Measurements from ENCODE around the gene GSTO2.

GRCh38 chr10:102450287-102451274 is 762 bp downstream of the C10orf95 start:
- PRO-cap, 4 experiments, result peak in 4 of 4 experiments; most common plus-strand start chr10:102450674 (in 4); most common minus-strand start chr10:102450549 (in 1)
- RAMPAGE, long total RNA, 2 experiments, result no peak in any of the 2 experiments
- RRBS, result 1% methylated on average over 29 of the region's 120 CpGs

GRCh38 chr10:102596454-102596818 is 47.8 kb upstream of the TRIM8 start:
- PRO-cap, 4 experiments, result no peak in any of the 4 experiments
- RAMPAGE, long total RNA, 2 experiments, result no peak in any of the 2 experiments
- RRBS, result no CpG with 5 or more reads among the region's 4 CpGs

DNA sequence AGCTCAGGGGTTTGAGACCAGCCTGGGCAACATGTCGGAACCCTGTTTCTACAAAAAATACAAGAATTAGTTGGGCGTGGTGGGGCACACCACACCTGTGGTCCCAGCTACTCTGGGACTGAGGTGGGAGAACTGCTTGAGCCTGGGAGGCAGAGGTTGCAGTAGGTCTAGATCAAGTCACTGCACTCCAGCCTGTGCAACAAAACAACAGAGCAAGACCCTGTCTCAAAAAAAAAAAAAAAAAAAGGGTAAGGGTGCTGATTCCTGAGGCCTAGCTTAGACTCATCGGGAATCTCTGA is 14.6 kb downstream of the TRIM8 start:
- PRO-cap, 4 experiments, result no peak in any of the 4 experiments
- RAMPAGE, long total RNA, 2 experiments, result no peak in any of the 2 experiments
- RRBS, result no CpG with 5 or more reads among the region's 3 CpGs

DNA sequence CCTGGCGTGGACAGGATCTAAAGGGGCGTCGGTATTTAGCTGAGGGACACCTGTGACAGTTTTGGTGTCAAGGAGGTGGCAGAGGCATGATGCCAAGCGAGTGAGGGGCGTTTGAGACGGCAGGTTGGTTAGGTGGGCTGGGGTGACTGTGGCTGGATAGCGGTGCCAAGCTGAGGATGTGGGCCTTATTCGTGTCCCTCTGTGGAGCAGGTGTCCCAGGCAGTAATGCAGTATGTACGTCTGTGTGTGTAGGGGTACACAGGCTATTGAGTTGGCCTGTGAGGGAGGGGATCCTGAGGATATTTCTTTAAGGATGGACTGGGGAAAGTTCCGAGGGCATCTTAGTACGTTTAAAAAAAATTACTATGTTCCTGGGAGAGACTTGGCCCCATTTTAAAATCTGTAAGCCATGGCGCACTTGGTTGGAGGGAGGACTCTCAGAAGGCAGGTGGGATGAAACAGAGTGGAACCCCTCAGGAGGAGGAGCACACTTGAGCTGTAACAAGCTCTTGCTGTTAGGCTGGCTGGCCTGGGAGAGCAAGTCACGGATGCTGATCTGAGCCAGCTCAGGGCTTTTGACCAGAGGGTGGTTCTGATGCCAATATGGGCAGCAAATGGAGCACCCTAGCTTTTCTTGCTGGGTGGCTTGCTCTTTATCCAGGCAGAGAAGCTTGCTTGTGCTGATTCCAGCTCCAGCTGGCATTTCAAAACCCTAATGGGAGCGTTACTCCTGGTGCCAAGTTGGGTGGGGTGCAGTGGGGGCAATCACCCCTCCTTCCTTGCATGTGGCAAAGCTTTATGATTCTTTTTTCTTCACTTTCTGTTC is 727 bp downstream of the WBP1L start:
- PRO-cap, 4 experiments, result no peak in any of the 4 experiments
- RAMPAGE, long total RNA, 2 experiments, result no peak in any of the 2 experiments
- RRBS, result no CpG with 5 or more reads among the region's 14 CpGs

DNA sequence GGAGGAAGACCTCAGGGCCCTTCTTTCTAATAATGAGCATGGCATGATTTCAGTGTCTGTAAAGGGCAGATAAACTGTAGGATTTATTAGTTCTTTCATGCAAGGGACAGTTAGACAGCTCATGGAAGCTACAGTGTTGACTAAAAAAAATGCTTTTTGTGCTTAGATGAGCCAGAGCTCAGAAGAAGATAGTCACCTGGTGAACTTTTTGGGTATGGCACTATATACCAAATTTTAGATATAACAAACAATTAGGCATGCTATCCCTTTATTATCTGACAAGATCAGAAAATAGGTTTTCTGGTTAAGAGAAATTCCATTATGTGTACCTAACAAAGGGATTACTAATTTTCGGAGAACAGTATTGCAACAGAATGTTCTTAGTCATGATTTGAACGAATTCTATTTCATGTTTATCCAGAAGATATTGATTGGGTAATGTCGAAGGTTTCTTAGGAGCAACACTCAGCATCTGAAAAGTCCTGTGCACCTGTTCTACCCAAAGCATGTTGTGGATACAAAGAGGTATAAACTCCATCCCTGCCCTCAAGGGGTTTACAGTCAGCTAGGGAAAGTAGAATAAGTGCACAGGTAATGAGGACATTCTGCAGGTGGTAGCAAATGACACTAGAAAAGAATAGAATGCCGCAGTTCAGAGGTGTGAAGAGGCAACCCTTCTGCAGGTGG is 36.5 kb downstream of the WBP1L start:
- PRO-cap, 4 experiments, result no peak in any of the 4 experiments
- RAMPAGE, long total RNA, 2 experiments, result no peak in any of the 2 experiments
- RRBS, result no CpG with 5 or more reads among the region's 4 CpGs

DNA sequence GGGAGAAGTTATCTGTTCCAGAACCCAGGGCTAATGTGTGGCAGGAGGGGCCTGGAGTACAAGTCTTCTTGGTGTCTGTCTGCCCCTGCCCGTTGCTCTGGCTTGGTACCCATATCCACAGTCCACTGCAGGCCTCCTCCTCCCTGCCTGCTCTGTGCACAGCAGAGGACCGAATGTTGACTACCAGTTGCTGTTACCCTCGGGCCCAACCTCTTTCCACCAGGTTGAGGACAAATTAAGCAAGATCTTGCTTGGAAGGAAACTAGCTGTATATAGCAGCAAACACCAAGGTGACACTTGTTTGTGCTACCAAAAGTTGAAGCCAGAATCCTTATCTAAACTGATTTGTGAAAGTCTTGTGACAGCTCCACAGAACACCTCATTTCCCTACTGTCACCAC is 37.7 kb downstream of the WBP1L start:
- PRO-cap, 4 experiments, result no peak in any of the 4 experiments
- RAMPAGE, long total RNA, 2 experiments, result no peak in any of the 2 experiments
- RRBS, result no CpG with 5 or more reads among the region's 3 CpGs

GRCh38 chr10:103450778-103451896 is 1.0 kb downstream of the CALHM2 start:
- PRO-cap, 4 experiments, result peak in 4 of 4 experiments; most common plus-strand start chr10:103451249 (in 4); most common minus-strand start chr10:103451297 (in 3)
- RAMPAGE, long total RNA, 2 experiments, result start-site peak on the minus strand in 1 of 2 experiments, at chr10:103451237-103451642 at its widest, 38 to 75 reads per replicate
- RRBS, result 3% methylated on average over 4 of the region's 17 CpGs

DNA sequence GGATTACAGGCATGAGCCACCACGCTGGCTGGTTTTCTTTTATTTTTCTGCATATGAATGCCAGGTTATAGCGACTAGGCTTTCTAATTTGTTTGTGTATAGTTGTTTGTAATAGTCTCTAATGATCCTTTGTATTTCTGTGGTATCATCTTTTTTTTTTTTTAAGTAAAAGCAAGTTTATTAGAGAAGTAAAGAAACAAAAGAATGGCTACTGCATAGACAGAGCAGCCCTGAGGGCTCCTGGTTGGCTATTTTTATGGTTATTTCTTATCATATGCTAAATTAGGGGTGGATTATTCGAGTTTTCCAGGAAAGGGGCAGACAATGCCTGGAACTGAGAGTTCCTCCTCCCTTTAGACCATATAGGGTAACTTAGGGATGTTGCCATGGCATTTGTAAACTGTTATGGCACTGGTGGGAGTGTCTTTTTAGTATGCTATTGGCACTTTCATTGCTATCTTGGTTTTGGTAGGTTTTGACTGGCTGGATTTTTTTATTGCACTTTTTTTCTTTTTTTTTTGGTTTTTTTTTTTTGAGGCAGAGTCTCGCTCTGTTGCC is 33.4 kb downstream of the NEURL1 start:
- PRO-cap, 4 experiments, result peak in 1 of 4 experiments; most common minus-strand start position 258 of the sequence (in 1)
- RAMPAGE, long total RNA, 2 experiments, result no peak in any of the 2 experiments
- RRBS, result no CpG with 5 or more reads among the region's 4 CpGs

DNA sequence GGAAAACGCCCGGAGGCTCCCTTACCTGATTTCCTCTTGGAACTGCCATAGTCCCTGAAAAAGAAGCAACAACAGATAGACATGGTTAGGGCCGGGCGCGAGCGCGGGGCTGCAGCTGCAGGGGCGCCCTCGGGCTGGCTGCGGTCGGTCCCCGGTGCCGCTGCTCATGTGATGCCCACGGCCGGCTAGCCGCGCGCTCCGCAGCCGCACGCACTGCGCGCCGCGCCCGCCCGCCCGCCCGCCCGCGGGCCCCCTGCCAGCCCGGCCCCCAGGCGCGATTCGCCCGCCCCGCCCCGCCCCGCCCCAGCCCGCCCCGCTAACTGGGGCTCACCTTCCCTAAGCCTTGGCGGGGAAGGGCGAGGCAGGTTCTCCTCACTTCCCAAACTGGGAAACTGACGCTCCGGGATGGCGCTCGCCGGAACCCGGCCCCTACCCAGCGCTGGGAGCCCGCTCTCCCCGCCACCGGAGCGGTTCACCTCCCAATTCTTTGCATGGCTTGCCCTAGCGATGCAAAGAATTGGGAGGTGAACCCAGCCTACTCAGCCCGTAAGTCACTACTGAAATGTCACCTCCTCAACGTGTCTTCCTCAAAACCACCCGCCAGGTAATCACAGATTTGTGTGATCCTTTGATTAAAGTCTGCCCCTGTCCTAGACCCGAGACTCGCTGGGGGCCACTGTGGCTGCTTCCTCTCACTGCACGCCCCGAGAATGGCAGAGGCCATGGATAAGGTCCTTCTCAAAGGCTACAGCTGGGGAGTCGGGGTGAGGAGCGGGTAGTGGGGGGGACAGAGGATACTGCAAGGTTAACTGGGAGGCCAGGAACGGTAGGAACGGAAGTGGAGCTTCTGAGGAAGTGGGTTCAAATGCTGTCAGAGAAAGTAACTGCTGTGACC is 162.1 kb downstream of the SH3PXD2A start:
- PRO-cap, 4 experiments, result peak in 4 of 4 experiments; most common plus-strand start position 330 of the sequence (in 1); most common minus-strand start position 168 of the sequence (in 2)
- RAMPAGE, long total RNA, 2 experiments, result no peak in any of the 2 experiments
- RRBS, result 2% methylated on average over 25 of the region's 66 CpGs

DNA sequence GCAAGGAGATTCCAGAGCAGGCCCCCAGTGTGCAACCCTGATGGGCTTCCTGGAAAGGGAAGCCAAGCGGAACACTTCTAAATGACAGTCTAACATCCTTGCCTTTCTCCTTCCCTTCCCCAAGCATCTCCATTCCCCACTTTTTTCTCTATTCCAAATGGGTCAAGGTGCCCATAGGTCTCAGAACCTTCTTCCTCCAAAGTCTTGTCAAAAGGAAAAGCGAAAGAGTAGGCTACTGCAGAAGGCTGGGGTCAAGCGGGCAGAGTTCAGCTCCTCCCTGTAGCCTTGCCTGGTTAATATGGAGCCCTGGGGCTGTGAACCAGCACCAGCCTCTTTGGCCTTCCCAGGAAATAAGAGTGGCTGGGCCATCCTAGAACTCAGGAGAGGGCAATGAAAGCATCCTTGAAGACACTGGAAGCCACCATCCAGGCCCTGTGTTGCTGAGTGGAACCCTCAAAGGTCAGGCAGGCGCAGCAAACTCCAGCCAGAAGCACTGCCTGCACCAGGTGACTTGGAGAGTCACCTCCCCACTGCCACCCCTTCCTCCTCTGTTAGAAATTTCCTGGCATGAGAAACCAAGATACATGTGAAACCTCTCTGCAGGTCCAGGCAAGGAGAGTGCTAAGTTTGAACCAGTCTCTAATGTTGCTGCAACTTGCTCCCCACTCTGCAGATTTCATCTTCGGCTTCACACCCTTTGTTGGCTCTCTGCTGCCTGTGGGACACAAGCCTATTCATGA is 75.0 kb downstream of the SH3PXD2A start:
- PRO-cap, 4 experiments, result no peak in any of the 4 experiments
- RAMPAGE, long total RNA, 2 experiments, result no peak in any of the 2 experiments
- RRBS, result no CpG with 5 or more reads among the region's 5 CpGs

- PRO-cap, 4 experiments, result no peak in any of the 4 experiments
- RAMPAGE, long total RNA, 2 experiments, result no peak in any of the 2 experiments
- RRBS, result no CpG with 5 or more reads among the region's 9 CpGs
Measured at GRCh38 chr10:103881567-103882113, 26.3 kb upstream of the SH3PXD2A start.

DNA sequence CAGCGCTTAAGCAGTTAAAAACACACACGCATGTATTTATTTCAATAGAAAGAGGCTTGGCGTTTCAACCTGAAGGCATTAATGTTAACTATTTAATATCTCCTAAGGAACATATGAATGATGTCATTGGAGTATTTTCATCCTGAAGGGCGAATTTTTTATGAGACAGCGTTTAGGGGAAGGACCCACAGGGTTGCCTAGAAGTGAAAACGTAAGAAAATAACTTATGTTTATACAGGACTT is 1.5 kb downstream of the SLK start:
- PRO-cap, 4 experiments, result peak in 2 of 4 experiments; most common plus-strand start position 163 of the sequence (in 2); most common minus-strand start position 80 of the sequence (in 2)
- RAMPAGE, long total RNA, 2 experiments, result no peak in any of the 2 experiments
- RRBS, result no CpG with 5 or more reads among the region's 6 CpGs

DNA sequence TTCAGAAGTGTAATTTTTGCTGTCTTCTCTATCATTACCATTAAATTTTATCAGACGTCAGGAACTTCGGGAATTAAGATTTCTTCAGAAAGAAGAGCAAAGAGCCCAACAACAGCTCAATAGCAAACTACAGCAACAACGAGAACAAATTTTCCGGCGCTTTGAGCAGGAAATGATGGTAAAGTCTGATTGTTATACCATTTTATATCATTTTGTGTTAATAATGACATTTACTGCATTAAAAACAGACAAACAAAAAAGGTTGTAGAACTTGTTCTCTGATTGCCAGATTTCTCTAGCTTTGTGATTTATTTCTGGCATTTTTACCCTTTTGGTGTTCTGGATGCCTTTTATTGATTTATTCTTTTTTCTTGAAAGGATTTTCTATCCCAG is 38.9 kb downstream of the SLK start:
- PRO-cap, 4 experiments, result no peak in any of the 4 experiments
- RAMPAGE, long total RNA, 2 experiments, result start-site peak on the plus strand in 1 of 2 experiments, centred at position 125 of the sequence, 18 reads per replicate
- RRBS, result no CpG with 5 or more reads among the region's 5 CpGs

DNA sequence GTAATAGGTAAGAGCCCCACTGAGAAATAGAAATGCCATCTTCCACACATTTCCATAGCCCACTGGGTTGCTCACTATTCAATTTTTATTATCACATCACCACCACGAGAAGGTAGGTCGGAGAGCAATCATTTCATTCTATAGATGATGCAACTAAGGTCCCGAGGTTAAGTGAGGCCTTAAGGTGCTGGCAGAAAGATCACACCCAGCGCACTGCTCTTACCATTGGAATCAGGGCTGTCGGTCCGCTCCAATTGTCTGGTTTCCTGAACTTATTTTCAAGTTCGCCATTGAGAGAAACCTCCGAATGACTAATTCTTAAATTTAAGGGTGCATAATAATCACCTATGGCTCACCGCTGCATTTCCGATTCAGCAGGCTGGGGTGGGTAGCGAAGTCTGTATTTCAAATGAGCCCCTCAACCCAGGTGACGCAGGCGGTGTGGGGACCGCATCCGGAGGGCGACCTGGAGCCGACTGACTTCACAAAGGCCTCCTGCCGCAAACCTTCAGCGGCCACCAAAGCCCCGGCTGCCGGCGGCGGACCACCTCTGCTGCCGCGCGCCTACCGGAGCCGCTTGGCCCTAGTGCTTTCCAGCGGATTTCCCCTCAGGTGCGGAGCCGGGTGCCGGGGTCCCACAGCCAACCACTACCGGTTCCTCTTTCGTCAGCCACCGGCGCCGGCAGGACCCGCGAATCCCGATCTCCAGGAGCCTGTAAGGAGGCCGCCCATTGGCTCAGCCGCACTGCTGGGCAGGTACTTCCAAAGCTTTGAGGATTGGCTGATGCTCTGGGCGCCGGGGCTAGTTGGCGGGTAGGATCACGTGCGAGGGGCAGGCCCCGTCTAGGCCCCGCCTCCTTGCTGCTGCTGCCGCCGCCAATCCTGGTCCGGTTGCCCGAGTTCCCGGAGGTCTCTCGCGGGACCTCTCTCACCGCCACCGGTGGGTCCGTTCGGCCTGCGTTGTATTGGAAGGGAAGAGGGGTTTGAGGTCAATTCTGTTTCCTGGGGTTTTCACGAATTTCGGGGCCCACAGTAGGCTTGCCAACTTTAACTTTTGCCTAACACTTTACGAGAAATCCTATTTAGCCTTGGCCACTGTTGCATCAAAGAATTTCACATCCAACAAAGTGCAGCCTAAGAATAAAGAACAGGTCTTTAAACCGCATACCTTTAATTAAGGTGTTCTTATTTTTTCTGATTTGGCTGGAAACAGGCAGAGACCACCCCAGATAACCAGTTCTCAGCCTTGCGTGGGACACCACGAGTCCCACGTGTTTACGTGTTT is at the start of gene GSTO2:
TSS of gene GSTO2 (plus strand) at position 855 of the 1,285 bp plus-strand sequence.
- PRO-cap, 4 experiments, result peak in 4 of 4 experiments; most common plus-strand start position 898 of the sequence (in 2); most common minus-strand start position 662 of the sequence (in 2)
- RAMPAGE, long total RNA, 2 experiments, result start-site peak on the minus strand in 2 of 2 experiments, centred at positions 653 to 657 of the sequence, 9 to 33 reads per replicate
- RRBS, result 1% methylated on average over 23 of the region's 69 CpGs

DNA sequence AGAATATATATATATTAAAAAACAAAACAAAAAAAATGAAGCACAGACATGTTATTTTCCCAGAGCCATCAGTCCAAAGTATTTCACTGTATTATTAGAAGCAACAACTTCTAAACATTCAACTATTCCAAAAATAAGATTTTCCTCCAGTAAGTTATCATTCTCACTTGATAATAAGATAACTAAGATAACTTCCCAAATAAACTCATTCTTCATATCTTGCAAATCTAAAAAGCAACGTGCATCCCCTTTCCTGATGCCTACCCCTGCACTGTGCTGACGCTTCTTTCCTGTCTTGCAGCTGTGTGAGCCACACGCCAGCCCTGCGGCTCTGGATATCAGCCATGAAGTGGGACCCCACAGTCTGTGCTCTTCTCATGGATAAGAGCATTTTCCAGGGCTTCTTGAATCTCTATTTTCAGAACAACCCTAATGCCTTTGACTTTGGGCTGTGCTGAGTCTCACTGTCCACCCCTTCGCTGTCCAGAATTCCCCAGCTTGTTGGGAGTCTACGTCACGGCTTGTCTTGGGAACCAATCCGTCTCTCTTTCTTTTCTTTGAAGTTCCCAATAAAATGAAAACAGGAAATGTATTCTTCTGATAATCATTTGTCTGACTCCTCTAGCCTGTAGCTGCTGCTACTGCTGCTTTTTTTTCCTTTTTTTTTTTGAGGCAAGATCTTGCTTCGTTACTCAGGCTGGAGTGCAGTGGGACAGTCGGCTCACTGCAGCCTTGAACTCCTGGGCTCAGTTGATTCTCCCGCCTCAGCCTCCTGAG is 30.0 kb downstream of the GSTO2 start:
- PRO-cap, 4 experiments, result peak in 3 of 4 experiments; most common plus-strand start position 499 of the sequence (in 1); most common minus-strand start position 481 of the sequence (in 3)
- RAMPAGE, long total RNA, 2 experiments, result no peak in any of the 2 experiments
- RRBS, result no CpG with 5 or more reads among the region's 11 CpGs

- PRO-cap, 4 experiments, result no peak in any of the 4 experiments
- RAMPAGE, long total RNA, 2 experiments, result no peak in any of the 2 experiments
- RRBS, result 16% methylated on average over 3 of the region's 12 CpGs
Measured at GRCh38 chr10:104299916-104300629, 31.1 kb downstream of the GSTO2 start.

DNA sequence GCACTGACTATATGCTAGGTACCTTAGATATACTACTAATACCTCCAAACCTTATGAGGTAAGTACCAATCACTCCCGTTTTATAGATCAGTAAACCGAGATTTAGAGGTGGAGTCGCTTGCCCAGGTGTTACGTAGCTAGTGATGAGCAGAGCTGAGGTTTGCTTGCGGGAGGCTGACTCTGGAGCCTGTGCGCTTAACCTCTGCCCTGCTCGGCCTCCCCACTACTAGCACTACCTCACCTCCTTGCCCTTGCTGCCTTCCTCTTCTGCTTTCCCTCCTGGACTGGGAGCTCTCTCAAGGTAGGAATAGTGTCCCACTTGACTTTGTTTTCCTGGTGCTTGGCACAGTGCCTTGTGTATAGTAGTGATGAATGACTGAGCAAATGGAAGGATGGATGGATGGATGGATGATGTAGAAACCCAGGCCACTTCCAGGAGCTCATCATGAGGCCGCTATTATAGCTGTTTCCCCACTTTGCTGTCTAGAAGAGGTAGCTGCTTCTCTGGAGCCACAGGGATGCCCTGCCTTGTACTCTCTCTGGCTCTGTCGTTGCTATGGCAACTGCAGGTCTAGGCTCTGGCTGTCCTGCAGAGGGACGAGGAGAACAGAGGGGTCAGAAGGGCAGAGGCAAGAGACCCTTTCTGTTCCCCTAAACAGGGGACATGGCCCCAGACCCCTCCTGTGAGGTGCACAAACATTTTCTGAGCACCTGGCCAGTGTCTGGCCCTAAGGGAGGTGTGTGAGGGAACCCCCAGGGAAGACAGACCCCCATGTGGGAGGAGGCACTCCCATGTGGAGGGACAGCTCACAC is 31.6 kb downstream of the ITPRIP start:
- PRO-cap, 4 experiments, result no peak in any of the 4 experiments
- RAMPAGE, long total RNA, 2 experiments, result no peak in any of the 2 experiments
- RRBS, result no CpG with 5 or more reads among the region's 10 CpGs

- PRO-cap, 4 experiments, result no peak in any of the 4 experiments
- RAMPAGE, long total RNA, 2 experiments, result start-site peak on the minus strand in 1 of 2 experiments, at chr10:104315550-104316049 at its widest, 18 reads per replicate
- RRBS, result 95% methylated on average over 5 of the region's 57 CpGs
Measured at GRCh38 chr10:104315243-104316629, 22.5 kb downstream of the ITPRIP start.

- PRO-cap, 4 experiments, result no peak in any of the 4 experiments
- RAMPAGE, long total RNA, 2 experiments, result no peak in any of the 2 experiments
- RRBS, result 22% methylated on average over 3 of the region's 10 CpGs
Measured at GRCh38 chr10:104327114-104327863, 11.0 kb downstream of the ITPRIP start.

GRCh38 chr10:104328839-104329772 is 9.2 kb downstream of the ITPRIP start:
- PRO-cap, 4 experiments, result peak in 4 of 4 experiments; most common plus-strand start chr10:104329312 (in 2); most common minus-strand start chr10:104329227 (in 4)
- RAMPAGE, long total RNA, 2 experiments, result no peak in any of the 2 experiments
- RRBS, result no CpG with 5 or more reads among the region's 16 CpGs

Measured in uterus (tissue), 7 donors.